Mammary microvascular endothelial cell (primary cell): ENCODE measurements around a stretch of chr17.

- RAMPAGE, long total RNA = no peak
These were observed 4.3 kb upstream of the CBX4 start for GRCh38 chr17:79843560-79843924.

DNA sequence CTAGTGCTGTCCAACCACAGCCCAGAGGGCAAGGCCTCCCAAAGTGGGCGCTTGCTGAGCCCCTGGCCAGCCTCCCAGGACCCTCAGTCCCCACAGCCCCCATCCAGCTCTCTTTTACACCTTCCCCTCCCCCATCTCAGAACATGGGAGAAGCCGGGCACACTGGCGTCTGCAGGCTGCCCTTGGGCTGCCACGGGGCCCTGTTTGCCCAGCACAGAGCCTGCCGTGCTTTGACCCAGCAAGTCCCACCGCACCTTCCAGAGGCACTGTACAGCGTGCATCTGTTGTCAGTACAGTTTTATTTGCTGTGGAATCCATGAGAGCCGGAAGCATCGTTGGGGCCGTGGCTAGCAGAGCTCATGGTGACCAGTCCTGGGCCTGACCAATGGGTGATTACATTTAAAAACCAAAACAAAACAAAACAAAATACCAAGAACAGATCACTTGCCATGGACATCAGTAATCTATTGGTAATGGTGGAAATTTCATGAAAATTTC, 96.2 kb upstream of the CBX4 start:
- RAMPAGE, long total RNA = no peak

DNA sequence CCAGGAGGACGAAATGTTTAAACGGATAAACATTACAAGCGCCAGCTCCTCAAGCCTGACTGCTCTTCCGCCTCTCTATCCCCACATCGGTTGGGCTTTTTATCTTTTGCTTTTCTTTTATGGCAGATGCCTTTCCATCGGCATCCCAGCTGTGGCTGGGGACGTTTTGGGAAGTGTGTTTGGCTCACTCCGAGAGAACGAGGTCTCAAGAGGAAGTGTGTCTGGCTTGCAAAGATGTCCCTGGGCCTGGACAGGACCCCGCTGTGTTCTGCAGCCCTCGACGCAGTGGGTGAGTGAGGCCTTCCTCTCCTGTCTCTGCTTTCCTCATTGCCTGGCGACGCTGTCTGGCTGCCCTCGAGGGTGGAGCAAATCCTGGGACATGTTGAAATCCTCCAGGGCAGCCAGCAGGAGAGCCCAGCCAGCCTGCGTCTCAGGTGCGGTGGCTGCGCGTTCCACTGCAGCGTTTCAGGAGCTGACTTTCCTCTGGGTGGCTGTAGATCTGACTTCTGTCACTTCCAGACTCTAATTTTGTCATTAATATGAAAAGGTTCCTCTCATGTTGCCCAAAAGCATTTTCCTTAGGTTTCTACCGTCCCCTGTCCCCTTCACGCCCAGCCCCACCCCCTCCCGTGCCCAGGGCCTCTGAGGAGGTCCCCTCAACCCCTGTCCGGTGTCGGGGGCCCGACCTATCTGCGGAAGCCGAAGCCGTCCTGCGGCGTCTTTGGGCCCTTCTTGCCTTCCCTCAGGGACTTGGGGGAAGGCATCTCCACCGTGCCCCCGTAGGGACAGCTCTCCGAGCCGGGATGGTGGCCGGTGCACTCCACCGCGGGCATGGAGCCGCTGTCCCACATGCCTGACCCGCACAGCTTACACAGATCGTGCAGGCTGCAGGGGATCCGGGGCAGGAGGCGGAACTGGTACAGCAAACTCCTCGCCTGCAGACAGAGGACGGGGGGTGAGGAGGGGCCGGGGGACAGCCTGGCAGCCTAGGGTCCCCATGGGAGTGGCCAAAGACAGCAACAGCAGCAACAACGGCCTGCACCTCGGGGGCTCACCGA, 95.2 kb downstream of the TBC1D16 start:
- RAMPAGE, long total RNA = no peak

DNA sequence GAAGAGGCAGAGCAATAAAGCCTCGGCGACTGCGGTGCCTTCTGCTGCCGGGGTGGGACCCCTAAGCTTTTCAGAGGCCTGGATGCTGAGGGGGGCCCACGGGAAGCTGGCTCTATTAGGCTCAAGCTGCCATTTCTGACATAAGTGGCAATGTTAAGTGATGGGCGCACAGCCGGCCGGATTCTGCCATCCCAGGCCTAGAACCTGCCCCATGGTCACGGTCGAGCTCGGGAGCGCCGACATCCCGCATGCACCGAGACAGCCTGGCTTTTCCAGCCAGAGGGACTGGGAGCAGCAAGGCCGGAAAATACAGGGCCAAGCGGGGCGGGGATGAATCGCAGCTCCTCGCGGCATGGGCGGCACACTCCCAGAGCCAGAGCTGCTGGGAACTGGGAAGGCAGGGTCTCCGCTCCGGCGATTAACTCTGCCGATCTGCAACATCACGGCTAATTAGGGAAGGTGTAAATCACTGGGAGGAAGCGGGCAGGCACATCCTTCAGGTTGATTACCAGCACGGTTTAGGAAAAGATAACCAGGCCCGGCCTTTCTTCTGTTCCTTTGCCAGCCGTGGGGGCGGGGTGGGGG, 57.7 kb downstream of the TBC1D16 start:
- RAMPAGE, long total RNA = no peak

DNA sequence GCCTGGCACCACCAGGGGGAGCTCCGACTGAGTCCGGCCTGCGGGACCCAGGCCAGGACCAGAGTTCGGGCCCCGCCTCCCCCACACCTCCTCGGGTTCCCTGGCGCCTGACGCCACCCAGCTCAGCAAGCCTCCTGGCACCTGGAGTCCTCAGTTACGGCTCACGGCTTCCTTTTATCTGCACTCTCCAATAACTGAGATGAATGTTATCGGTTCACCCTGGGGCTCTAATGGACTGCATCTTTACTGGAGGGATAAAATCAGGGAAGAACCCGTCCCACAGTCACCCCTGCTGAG, 27.2 kb downstream of the TBC1D16 start:
- RAMPAGE, long total RNA = no peak

DNA sequence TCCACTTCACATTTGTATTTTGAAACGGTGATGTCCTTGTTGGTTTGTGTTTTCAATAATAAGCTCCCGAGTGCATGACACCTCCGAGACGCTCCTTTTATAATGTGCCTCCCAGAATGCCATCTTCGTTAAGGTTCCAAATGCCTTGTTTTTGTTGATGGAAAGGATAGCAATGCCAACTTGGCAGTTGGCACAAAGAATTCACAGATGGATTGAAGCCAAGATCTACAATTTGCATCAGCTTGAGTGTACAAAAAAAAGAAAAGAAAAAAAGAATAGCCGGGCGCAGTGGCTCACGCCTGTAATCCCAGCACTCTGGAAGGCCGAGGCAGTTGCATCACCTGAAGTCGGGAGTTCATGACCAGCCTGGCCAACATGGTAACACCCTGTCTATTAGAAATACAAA, 7.7 kb downstream of the TBC1D16 start:
- RAMPAGE, long total RNA = no peak

- RAMPAGE, long total RNA = no peak
These were observed 27.8 kb downstream of the CCDC40 start for GRCh38 chr17:80064072-80064757.

GRCh38 chr17:80068669-80069097, 32.2 kb downstream of the CCDC40 start:
- RAMPAGE, long total RNA = no peak

DNA sequence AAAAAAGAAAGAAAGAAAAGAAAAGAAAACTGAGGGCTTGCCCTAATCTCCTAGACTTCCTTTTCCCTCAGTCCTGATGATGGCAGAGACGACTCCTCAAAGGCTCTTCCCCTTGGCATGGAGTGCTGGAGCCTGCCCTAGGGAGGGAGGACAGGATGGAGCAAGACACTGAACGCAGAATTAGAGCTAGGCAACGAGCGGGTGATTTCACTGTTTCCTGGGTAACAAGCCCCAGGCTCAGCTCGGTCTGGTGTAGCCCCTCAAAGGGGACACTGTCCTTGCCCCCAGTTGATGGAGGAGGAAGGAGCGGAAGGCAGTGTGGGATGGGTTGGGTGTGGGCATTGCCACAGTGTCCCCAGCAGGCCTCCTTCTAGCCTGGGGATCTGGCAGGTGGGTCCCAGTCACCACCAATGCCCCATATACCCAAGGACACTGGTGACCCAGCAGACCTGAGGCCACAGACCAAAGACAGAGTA, 31.5 kb upstream of the GAA start:
- RAMPAGE, long total RNA = no peak

DNA sequence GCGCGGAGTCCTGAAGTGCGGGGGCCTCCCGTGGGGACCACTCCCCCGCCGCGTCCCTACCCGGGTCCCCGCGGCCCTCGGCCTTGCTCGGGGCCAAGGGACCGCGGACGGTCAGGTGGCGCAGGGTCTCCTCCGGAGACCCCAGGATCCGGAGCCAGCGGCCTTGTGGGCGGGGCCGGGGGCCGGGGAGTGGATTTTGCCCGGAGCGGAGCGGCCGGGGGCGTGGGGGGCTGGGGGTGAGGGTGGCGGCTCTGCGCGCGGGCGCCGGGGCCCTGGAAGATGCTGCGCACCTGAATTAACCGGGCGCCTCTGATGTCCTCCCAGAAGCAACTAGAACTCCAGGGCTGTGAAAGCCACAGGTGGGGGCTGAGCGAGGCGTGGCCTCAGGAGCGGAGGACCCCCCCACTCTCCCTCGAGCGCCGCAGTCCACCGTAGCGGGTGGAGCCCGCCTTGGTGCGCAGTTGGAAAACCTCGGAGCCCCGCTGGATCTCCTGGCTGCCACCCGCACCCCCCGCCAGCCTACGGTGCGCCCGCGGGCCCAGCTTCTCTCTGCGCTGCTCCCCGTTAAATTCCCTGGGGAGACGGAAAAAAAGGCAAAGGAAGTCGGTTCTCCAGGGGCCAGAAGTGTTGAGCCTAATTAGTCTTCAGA, 489 bp downstream of the SLC26A11 start:
- RAMPAGE, long total RNA = no peak

DNA sequence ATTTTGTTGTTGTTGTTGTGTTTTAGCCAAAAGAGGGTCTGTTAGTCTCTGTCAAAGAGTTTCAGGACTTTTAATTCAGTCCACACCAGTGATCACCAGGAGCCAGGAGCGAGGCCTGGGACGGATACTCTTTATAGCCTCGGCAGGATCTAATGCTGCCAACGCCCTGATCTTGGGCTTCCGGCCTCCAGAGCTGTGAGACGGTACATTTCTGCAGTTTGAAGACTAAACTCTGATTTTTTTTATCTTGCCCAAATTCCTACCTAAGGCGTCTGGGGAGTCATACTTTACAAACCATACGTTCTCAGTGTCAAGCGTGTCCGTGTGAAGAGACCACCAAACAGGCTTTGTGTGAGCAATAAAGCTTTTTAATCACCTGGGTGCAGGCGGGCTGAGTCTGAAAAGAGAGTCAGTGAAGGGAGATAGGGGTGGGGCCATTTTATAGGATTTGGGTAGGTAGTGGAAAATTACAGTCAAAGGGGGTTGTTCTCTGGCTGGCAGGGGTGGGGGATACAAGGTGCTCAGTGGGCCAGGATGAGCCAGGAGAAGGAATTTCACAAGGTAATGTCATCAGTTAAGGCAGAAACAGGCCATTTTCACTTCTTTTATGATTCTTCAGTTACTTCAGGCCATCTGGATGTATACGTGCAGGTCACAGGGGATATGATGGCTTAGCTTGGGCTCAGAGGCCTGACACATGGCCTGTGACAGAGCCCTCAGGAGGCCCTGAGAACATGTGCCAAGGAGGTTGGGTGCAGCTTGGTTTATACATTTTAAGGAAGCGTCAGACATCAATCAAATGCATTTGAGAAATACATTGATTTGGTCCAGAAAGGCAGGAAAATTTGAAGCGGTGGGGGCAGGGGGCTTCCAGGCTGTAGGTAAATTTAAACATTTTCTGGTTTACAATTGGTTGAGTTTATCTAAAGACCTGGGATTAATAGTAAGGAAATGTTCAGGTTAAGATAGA, 2.5 kb upstream of the RNF213 start:
- RAMPAGE, long total RNA = no peak

GRCh38 chr17:80283072-80283922, 22.6 kb downstream of the RNF213 start:
- RAMPAGE, long total RNA = no peak

GRCh38 chr17:80384643-80385232, 30.2 kb upstream of the ENDOV start:
- RAMPAGE, long total RNA = no peak

GRCh38 chr17:80437803-80438077, 22.8 kb downstream of the ENDOV start:
- RAMPAGE, long total RNA = no peak

DNA sequence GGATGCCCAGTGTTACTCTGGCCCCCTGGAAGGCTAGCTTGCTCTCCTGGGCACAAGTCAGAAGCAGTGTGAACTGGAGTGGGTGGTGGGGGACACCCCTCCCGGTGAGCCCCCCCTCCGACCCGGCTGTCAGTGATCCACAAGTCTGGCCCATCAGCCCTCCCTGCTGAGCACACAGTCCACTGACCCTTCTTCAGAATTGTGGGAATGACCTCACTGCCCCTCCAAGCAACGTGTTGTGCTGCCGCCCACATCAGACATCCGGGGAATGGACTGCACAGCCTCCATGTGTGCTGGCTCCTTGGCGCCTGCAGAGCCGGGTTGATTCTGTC, 20.0 kb downstream of the NPTX1 start:
- RAMPAGE, long total RNA = no peak

- RAMPAGE, long total RNA = no peak
These were observed 18.3 kb upstream of the RPTOR start for GRCh38 chr17:80526341-80526802.

DNA sequence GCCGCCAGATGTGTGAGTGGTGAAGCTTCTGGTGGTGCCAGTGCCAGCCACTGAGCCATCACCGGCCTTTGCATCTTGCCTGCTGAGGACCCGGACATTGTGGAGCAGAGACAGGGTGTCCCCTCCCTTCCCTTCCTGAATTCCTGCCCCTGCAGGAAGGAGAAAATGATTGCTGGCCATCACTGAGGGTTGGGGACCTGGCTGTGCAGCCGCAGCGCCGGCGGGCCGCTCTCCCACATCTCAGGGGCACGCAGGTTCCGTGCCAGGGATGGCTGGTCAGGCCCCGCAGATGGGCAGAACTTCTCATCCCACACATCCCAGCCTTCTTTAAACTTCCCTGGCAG, 56.5 kb downstream of the RPTOR start:
- RAMPAGE, long total RNA = no peak

DNA sequence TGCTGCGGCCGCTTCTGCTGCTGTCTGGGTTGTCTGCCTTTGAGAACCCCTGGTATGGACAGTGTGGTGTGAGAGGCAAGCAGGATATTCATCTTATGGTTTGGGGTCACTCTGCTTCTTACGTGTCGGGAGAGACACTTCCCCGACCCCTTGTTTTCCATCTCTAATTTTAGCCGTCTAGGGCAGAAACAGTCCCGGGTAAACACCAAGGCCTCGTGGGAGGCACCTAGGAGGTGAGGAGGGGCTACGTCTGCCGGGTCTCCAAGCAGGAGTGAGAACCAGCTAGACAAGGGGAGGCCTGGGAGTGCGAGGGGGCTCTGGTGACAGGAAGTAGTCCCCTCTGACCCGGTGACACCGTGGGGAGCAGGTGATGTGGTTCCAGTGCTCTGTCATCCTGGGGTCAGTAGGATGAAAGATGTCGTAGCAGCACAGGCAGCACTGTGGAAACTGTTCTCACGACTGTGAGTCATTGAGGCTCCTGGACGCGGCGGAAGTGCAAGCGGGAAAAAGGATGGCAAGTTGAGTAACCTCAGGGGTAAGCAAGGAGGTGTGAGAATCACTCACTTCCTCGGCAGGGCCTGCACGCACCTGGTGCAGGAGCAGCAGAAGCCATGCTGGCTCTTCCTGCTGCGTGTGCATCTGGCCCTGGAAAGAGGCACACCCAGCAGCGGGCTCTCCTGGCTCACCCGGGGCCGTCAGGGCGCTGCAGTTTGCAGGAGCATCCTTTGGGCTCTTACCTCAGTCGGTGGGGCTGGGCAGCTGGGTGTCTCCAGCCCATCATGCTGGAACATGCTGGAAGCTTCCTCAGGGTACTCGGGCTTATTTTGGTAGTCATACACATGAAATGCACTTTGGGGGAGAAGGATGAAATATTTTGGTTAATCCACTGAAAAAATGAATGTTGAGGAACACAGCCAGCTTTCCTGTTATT, 176.5 kb downstream of the RPTOR start:
- RAMPAGE, long total RNA = no peak

GRCh38 chr17:80750932-80751438, 206.3 kb downstream of the RPTOR start:
- RAMPAGE, long total RNA = no peak

GRCh38 chr17:80832878-80833662, 158.6 kb upstream of the CHMP6 start:
- RAMPAGE, long total RNA = no peak